Choroid plexus epithelial cell (primary cell): ENCODE measurements around a stretch of chr10.

- RRBS = no CpG with 5 or more reads among the region's 7 CpGs
Measured at GRCh38 chr10:3473188-3473614, 300.6 kb upstream of the PITRM1 start.

- RRBS = 39% methylated on average over 4 of the region's 29 CpGs
Measured at GRCh38 chr10:3667998-3669115, 116.7 kb downstream of the KLF6 start.

DNA sequence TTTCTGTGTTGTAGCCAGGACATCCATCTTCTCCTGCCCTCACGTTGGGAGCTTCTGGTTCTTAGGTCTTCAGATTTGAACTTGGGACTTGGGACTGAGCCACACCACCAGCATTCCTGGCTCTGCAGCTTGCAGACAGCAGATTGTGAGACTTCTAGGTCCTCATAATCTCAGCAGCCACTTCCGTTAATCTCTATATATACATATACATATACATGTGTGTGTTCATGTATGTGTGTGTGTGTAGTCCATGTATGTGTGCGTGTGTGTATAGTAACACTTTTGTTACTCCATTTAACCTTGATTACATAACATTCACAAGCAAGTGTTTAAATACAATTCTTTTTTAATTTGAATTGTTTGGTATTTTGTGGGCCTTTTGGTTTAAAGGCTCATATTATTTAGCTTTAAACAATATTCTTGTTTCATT lies 42.7 kb downstream of the KLF6 start:
- RRBS = no CpG with 5 or more reads among the region's 3 CpGs

DNA sequence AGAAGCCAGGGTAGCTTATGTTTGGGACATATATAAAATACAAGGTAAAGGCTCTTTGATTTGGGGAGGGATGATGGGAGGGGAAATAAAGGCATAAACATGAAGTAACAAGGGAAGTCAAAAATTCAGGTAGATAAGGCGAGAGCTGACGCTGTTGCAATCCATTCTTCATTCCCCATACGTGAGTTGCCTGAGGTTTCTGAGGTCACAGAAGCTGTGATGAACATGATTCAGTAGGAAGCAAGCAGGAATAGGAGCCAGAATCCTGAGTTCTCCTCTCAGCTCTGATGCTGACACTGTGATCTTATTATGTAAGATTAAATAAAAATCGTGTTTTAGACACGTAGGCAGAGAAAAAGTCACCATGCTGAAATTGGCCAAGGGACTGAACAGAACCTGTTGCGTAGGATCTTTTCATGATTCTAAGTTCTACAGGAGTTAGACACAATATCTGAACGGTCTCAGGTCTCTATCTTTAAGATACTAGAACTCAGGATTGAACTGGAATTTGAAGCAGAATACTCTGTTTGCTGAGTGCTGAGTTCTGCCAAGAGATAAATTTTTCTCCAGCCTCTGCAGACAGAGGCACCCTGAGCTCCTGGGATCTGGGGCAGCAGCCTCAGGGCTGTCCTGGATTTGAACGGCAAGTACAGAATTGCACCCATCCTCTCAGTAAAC lies 21.0 kb downstream of the KLF6 start:
- RRBS = no CpG with 5 or more reads among the region's 8 CpGs

- RRBS = no CpG with 5 or more reads among the region's 14 CpGs
Measured at GRCh38 chr10:3773961-3774637, 10.9 kb downstream of the KLF6 start.

DNA sequence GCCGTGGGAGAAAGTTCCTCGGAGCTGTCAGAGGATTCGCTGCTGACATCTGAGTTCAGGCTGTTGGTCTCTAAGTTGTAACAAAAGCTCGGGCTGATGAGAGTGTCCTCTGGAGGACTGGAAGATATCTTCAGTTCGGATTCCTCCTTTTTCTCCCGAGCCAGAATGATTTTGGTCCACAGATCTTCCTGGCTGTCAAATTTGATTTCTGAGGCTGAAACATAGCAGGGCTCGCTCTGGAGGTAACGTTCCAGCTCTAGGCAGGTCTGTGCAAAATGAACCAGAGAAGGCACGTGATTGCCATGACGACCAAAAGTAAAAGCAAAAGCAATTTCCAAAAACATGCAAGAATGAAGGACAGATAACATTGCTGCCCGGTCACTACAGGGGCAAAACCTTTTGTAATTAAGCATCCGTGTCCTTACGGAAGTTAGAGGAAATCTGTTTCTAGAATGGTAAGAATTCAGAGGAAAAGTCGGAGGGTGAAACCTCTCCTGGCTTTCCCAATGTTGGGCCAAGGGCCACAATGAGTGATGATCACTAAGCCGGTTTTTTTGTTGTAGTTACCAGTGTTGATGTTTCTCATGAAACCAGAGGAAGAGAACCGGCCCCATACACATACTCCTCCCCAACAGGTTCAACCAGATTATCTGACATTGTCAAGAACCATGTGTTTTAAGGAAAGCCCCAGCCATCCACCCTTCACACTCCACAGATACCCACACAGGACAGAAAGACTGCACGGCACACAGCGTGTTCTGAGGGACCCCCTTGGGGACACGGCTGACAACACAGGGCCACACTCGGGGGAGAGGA lies 2.9 kb downstream of the KLF6 start:
- RRBS = no CpG with 5 or more reads among the region's 20 CpGs

DNA sequence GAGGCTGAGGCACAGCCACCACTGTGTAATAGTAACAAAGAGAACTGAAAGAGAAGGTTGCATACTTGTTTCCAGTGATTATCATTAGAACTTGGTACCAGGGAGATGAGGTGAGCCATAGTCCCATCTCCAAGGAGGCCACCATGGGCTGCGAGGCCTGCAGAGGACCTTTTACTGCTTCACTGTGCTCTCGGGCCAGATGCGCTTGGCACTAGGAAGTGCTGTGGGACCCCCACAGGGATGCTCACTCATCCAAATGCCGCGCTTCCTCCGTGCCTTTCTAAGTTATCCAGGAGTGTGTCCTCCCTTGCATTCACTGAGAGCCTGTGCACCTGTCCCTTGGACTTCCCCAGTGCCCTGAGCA lies 9.7 kb upstream of the KLF6 start:
- RRBS = no CpG with 5 or more reads among the region's 6 CpGs

GRCh38 chr10:3872348-3872628 lies 87.3 kb upstream of the KLF6 start:
- RRBS = no CpG with 5 or more reads among the region's 1 CpG

DNA sequence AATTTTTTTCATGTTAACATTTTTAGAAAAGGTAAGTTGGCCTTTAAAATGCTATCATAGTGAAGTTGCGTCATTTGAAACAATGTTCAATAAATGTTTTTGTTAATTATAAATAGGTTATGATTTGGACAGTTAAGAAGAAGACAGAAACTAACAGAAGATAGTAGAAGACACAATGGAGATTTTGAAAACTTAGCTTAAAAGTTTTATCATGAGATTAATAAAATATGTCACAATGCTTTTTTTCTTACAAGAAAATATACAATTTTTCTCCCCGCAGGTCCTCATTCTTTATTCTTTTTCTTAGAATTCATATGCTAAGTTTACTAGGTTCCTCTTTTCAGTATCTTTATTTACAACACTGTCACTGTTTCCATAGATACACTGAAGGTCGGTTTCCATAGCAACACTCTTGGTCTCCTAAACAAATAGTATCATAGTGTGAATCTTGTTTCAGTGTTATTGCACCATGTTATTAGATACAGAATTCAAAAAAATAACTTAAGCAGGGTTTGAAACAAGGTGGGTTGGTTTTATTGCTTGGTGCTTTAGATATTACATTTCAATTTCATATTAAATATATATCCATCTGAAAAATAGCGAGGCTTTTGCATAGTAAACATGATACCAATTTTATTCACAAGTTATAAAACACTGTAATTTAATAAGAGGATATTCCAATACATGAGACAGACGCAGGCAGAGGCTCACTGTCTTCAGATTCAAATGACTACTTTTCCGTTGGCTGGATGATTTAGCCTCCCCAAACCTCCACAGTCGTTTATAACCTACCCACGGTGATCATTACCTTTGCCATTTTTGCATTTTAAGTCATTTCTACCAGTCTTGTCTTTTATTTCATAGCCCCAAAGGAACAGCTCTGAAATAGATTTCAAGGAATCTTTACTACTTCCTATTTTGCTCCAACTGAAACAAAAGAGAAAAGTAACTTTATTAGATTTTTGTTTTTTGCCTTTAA lies 88.8 kb upstream of the KLF6 start:
- RRBS = no CpG with 5 or more reads among the region's 8 CpGs

DNA sequence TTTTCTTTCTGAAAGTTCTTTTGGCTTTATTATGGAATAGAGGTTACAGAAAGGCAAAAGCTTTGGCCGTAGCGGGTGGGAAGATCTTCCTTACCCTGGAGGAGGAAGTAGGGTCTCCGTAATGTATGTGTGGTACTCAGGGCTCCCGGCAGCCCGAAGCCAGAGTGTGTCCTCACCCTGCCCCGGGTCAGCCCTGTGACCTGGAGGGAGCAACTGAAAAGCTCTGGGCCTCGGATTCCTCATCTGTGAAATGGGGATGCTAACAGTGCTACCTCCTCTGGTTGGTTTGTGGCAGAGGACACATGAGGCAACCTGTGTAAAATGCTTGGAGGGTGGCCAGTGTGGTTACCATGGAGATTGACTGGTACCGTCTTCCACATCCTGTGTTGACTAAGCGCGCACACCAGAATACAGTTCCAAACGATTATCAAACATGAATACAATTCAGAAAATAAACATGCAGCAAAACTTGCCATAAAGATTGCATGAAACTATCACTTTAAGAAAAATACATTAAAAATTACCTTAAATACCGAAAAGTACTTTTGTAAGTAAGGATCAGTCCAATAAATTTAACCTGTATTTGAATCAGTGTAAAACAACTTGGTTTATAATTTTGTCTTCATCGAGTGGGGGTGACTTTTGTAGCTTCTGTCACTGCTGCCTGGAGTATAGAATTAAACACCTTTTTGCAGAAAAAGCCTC lies 163.9 kb upstream of the KLF6 start:
- RRBS = no CpG with 5 or more reads among the region's 13 CpGs

DNA sequence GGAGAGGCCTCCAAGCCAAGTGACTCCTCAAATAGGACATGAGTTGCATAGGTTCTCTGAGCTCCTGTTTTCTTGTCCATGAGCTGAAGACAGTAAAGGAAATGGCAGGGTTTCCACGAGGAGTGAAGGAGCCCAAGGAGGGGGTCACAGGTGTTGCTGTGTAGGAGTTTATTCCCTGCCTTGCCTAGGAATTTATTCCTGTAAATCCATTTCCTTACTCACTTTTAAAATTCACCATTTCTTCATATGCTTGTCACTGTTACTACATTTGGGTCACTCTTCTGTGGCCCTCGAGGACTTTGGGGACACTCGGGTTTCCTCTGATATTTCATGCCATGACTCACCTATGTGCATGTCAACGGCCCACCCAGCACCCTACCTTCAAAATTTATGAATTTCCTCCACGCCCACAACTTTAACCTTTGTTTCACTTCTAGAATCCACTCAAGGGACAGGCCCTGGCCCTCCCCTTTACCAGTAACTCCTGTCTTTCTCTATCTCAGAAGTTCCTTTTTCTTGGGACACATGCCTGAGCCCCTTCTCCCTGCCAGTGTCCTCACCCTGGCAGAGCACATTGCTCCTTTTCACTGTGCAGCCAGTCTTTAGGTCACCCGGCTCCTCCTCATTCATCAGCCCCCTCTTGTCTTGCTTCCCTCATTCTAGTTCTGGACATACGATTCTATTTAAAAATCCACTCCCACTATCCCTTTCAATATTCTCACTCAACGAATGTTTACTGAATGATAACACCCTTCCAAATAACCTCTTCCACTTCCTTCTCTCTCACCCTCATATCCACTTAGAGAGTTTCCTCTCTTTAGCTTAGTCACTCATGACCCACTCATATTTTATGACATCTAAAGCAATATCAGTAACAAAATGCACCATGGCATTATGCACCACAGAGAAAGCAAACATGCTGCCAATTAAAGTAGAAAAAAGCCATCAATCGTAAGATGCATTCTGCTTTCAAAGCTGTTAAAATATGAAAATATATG lies 282.6 kb upstream of the KLF6 start:
- RRBS = no CpG with 5 or more reads among the region's 9 CpGs

DNA sequence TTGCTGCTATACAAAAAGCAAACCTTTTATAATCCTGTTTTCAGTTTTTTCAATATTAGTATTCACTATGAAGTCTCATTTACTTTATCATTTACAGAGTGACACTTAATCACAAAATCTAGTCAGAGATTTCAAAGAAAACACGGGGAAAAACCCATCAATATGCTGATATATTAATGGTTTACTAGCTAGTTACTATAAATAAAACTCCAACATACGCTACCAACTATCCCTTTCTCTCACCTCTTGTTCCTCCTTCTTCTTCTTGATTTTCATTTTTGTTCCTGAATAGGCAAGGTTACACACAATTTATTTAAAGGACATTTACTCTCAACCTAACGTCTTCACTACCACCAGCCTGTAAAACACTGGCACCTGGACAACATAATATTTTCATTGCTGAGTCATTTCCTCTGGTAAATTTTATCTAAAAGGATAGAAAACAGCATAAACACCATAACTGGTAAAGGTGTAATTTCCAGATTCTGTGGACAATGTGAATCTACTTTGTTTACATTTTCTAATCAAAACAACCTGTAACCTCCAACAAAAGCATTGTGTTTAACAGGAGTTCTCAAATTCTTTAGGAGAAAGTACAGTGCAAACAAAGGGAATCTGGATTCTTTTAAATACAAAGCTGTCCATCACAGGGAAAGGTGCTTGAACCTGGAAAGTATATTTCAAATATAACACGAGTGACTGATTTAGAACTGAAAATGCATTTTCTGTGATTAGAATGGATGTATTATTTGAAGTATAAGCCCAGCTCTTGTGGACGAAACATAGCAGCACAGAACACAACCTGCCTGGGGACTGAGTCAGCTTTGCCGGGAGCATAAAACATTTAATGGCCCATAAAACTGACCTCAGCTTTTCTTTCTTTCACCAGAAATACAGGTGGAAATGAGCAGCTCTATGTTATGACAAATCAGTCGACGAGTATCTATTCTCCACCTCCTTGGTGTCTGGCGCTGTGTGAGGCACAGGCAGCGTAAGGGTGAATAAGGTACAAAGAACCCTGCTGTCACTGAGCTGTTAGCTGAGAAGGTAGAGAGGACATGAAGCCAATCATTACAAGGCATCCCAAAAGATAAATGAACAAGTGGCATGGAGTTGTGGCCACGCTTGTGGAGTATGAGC lies 471.9 kb upstream of the AKR1E2 start:
- RRBS = no CpG with 5 or more reads among the region's 11 CpGs

GRCh38 chr10:4662433-4662898 lies 163.5 kb upstream of the AKR1E2 start:
- RRBS = no CpG with 5 or more reads among the region's 6 CpGs

GRCh38 chr10:4826411-4827151 lies 574 bp downstream of the AKR1E2 start:
- RRBS = 1% methylated on average over 11 of the region's 44 CpGs

DNA sequence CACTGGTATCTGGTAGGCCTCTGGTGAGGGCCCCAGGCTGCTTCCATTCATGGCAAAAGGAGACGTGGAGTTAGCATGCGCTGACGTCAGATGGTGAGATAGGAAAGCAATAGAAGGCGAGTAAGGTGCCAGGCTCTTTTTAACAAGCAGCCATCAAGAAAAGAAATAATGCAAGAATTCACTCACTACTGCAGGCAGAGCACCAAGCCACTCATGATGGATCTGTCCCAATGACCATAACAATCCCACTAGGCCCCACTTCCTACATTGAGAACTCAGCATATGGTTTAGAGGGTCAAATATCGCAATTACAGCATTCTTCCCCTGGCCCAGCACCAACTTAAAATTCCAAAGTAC lies 37.9 kb downstream of the AKR1C8 start:
- RRBS = no CpG with 5 or more reads among the region's 5 CpGs

DNA sequence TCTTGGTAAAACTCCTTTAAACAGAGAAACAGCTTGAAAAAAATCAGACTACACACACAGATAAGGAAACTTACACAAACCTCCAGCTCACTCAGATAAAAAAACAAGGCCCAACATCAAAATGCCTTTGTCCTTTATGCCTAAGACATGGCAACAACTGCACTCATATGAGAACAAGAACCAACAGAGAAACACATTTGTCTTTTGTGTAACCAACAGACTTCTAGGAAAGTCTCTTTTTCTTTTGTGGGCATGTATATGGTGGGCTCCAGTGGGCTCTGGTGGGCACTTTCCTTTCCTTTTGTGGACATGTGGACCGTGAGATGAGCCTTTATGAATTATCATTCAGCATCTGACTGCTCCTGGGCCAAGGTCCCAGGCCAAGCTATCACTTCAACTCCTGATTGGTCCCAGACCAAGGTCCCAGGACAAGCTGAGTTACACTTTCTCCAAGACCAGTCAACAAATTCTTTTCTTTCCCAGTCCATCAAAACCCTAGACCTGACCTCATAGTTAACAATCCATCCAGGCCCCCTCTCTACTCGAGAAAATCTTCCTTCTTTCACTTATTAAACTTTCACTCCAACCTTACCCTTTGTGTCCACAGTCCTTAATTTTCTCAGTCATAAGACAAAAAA lies 1.1 kb downstream of the AKR1C8 start:
- RRBS = no CpG with 5 or more reads among the region's 2 CpGs

DNA sequence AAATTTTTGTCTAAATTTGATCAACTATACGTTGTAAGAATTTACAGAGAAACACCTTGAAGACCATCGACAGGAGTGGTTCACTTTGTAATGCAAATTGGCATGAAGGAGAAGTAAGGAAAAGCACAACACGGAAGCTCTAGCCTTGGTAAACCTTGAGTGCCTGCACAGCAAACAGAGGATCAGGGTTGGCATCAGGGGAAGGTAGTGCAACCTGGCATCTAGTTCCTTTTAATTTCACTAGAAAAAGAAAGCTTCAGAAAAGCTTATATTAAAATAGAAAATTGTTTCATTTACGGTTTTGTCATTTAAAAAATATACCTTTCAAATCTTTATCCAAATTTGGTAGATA lies 1.1 kb downstream of the AKR1C4 start:
- RRBS = no CpG with 5 or more reads among the region's 4 CpGs

- RRBS = no CpG with 5 or more reads among the region's 2 CpGs
Measured at GRCh38 chr10:5402829-5403147, 1.8 kb downstream of the TUBAL3 start.

- RRBS = no CpG with 5 or more reads among the region's 16 CpGs
Measured at GRCh38 chr10:5416875-5417512, 4.6 kb downstream of the NET1 start.

GRCh38 chr10:5453433-5454424 lies 41.4 kb downstream of the NET1 start:
- RRBS = no CpG with 5 or more reads among the region's 13 CpGs